Osteoblast (primary cell): ENCODE measurements around a stretch of chr7.

DNA sequence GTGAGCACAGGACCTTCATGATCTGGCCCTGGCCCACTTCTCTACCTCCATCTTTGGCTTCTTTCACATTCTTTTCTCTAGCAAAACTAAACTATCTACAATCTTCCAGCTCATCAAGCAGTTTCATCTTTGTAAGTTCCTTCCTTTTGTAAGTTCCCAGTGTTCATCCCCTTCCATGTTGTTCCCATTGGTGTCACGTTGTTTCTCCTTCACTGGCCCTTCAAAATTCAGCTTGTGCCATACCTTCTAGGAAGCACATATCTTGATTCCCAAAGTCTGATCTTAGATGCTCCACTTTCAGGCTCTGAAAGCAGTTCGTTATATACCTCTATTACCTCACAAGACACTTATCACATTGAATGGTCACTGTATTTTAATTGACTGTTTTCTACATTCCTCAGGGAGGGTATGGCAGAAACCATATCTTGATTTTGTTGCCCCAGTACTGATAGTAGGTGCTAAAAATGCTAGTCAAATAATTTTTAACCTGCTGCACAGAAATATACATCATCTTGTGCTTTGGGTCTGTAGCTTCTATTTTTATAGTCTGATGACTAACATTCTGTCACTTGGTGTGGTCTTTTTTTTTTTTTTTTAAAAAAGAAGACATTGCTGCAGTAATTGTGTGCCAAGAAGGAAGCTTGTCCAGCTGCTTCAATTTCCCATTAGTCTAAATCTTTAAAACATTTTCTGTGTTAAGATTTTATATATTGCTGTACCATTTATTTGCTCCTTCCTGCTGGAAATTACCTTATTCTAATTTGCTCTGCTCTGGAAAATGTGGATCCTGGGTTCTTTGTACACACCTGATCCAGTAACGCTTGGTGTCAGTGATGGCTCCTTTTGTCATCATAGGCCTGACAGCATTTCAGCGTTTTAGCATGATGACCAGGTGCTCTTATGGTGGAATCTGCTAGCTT lies 83.7 kb downstream of the ICA1 start:
- CAGE, long polyA plus RNA = no peak
- RRBS = no CpG with 5 or more reads among the region's 4 CpGs

DNA sequence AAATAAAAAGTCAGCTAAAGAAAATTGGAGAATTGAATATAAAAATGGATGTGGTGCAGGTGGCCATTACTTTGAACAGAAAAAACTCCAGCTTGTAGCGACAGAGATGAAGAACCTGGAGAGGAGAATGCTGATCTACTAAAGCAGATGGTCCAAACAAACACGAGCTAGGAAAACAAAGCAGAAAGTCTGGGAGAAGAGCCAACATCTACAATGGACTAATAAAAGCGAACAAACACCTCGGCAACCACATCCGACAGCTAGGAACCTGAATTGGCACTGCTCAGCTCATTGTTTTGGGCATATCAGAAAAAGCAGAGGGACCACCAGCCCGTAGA lies 204.6 kb downstream of the NXPH1 start:
- CAGE, long polyA plus RNA = no peak
- RRBS = no CpG with 5 or more reads among the region's 6 CpGs

DNA sequence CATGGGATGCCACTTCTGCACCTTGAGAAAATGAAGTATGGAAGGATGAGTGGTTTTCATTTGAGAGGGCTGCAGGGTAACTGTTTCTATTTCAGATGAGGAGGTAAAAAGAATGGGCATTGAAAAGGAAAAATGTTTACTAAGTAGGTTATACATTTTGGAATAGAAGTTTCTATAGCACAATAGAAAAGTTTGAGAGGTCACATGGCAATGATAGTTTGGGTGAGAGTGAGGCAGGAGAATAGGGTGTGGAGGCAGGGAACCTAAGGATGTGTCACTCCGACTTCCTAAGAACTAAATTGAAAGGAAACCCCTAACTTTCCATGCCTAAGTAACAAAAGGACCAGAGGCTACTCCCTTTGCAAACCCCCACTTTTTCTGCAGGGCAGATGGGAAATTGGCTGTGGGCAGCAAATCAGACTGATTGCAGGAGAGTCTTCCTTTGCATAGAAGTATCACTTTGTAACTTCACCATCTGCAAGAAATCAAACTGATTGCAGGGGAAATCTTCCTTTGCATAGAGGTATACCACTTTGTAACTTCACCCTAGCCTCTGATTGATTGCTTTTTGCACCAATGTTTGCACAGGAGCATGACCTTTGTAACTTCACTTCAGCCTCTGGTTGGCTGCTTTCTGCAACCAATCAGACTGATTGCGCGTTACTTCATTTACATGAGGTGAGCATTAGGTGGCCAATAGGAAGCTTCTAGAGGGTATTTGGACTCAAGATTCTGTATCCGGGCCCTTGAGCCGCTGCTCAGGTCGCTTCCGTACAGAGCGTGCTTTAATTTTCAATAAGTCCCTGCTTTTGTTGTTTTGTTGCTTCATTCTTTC lies 867 bp upstream of the PHF14 start:
- CAGE, long polyA plus RNA = no peak
- RRBS = no CpG with 5 or more reads among the region's 8 CpGs

DNA sequence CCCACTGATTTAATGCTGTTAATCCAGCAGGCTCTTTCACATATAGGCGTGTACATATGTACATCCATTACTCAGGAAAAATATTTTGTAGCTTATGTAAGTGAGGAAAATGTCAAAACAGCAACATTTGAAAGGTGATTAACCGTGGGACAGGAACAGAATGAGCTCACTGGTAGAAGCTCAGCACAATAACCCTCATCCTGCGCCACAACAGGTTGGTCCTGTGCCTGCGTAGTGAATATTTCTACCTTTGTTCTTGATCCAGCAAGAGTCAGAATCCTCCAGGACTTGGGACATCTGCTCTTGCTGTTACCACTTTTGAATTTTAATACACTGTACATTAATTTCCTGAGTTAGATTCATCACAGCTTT lies 359.4 kb downstream of the THSD7A start:
- CAGE, long polyA plus RNA = no peak
- RRBS = no CpG with 5 or more reads among the region's 4 CpGs

DNA sequence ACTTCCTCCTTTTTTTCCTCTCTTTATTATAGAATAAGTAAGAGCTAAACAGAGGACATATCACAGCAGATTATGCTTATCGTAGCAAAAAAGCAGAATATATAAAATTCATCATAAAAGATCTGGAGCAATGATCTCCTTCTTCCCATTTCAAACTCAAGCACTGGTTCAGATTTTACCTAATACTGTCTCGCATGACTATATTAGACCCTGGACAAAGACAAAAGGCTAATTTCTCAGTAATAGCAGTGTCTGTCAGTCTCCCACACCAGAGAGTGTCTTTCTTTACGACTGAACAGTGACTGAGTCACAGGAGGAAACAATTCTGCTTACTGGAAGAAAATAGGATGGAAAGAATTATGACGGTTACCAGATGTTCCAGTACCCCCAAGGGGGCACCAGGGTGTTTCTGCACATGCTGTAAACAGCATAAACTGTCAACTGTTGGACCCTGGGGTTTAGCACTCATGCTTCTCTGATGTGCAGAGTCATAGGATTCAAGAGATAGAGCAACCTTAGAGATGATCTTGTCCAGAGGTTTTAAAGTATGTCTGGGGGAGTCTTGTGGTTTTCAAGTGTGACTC lies 291.8 kb downstream of the THSD7A start:
- CAGE, long polyA plus RNA = no peak
- RRBS = no CpG with 5 or more reads among the region's 4 CpGs

- CAGE, long polyA plus RNA = no peak
- RRBS = no CpG with 5 or more reads among the region's 5 CpGs
Measured at GRCh38 chr7:12216306-12216894, 5.3 kb downstream of the TMEM106B start.

DNA sequence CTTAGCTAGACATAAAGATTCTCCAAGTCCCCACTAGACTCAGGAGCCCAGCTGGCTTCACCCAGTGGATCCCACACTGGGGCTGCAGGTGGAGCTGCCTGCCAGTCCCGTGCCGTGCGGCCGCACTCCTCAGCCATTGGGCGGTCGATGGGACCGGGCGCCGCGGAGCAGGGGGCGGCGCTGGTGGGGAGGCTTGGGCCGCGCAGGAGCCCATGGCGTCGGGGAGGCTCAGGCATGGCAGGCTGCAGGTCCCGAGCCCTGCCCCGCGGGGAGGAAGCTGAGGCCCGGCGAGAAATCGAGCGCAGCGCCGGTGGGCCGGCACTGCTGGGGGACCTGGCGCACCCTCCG lies 14.5 kb upstream of the SCIN start:
- CAGE, long polyA plus RNA = no peak
- RRBS = no CpG with 5 or more reads among the region's 28 CpGs

GRCh38 chr7:12689022-12689817 lies 1.8 kb downstream of the ARL4A start:
- CAGE, long polyA plus RNA = no peak
- RRBS = no CpG with 5 or more reads among the region's 6 CpGs

DNA sequence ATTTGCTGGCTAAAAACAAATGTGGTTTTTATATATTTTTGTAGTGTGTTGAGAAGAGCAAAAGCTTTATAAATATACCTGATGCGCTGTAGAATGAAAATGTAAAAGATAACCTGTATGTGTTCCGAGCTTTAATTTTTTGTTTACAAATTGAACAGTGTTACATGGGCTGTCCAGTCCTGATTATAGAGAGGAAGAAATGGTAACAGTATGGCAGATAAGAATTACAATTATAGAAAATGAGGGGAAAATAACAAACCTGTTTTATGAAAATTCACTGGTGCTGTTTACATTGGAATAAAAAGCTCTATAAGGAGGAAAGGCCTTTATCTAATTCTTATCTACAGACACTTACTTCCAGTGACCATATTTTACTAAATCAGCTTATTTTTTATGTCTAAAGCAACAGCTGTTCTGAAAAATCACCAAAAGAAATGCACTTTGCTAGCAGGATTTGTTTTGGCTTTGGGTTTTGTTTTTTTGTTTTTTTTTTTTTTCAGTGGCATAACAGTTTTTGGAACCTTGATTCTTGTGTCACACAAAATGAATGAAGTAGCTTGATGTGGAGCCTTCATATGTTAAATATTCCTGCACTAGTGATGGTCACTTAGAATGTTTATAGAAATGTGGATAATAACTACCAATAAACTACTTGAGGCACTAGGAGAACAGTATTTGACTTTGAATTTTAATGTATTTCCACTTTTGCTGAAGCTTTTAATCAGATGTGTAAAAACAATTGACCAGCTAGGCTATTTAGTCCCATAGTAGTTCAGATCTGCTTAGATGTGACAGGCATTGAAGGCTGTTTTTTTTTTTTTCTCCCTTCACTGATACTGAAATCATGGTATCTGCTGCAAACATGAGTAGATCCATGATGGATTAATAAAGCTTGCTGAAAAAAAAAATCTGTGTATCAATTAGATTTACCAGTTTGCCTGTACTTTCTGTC lies 2.7 kb downstream of the ARL4A start:
- CAGE, long polyA plus RNA = no peak
- RRBS = no CpG with 5 or more reads among the region's 2 CpGs

- CAGE, long polyA plus RNA = no peak
- RRBS = no CpG with 5 or more reads among the region's 4 CpGs
Measured at GRCh38 chr7:12718835-12719516, 31.5 kb downstream of the ARL4A start.

- CAGE, long polyA plus RNA = no peak
- RRBS = no CpG with 5 or more reads among the region's 4 CpGs
Measured at GRCh38 chr7:13985904-13986730, 3.3 kb downstream of the ETV1 start.

- CAGE, long polyA plus RNA = no peak
- RRBS = 10% methylated on average over 2 of the region's 6 CpGs
Measured at GRCh38 chr7:15015318-15016192, 113.0 kb upstream of the DGKB start.

DNA sequence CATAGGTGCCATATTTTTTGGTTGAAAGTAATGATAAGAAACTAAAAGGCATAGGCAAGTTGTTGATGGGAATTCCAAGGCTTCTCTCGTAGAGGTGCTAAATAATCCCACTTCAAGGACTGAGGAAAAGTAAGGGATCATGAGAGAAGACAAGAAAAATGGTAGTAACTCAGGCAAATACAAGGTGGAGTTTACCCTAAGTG lies 23.9 kb downstream of the AGMO start:
- CAGE, long polyA plus RNA = no peak
- RRBS = no CpG with 5 or more reads among the region's 1 CpG

GRCh38 chr7:15684416-15684823 lies 2.1 kb downstream of the MEOX2 start:
- CAGE, long polyA plus RNA = no peak
- RRBS = no CpG with 5 or more reads among the region's 5 CpGs

DNA sequence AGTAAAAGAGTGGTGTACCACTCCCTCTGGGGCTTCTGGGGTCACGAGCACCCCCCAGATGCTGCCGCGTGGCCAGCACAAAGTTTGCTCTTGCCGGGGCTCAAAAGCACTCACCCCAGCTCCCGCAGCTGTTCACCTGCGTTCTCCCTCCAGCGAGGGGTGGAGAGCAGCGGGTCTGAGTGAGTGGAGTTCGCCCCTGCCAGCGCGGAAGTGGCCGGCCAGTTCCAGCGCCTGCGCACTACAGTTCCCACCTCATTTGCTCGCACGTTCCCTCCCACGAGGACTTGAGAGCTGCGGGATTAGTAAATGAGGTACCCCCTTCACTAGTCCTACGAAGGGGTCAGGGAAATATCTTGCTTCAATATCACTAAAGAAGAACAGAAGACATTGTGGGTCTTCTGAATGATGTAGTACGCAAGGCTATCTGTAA lies 24.3 kb upstream of the LRRC72 start:
- CAGE, long polyA plus RNA = no peak
- RRBS = no CpG with 5 or more reads among the region's 20 CpGs

- CAGE, long polyA plus RNA = no peak
Measured at GRCh38 chr7:16800976-16801199, 3.9 kb downstream of the AGR2 start.

DNA sequence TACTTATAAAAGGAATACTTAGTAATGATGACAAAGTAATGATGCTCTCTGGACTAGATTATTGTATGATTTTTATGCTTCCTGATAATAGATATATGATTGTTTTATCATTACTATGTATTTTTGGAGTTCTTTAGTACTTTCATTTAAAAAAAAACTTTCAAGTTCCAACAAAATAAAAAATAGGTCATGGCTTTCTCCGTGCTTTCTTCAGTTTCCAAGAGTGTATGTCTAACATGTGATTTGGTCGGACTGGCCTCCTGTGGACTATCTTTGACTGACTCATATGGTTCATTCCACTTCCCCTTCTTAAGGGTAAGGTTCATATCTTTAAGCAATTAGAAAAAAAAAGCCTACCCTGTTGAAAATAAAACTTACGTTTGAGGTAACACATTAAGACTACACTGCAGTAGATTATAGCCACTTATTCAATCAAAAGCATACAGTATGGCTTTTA lies 112.8 kb upstream of the AHR start:
- CAGE, long polyA plus RNA = no peak
- RRBS = no CpG with 5 or more reads among the region's 3 CpGs

GRCh38 chr7:17299406-17299779 lies 941 bp downstream of the AHR start:
- CAGE, long polyA plus RNA = no peak
- RRBS = no CpG with 5 or more reads among the region's 11 CpGs

DNA sequence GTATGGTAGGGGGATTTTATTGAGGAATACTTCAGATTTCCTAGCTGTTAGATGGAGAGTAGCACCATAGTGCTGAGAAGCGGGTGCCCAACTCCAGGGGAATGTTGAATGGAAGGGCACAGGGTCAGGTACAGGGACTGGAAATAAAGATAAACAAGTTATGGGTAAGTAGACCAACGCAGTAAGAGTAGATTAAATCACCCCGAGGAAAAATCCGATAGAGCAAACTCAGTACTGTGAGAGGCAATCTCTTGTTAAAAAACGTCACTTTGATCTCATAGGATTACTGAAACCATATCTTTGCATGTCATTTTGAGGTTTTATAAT lies 6.9 kb downstream of the AHR start:
- CAGE, long polyA plus RNA = no peak
- RRBS = no CpG with 5 or more reads among the region's 5 CpGs

DNA sequence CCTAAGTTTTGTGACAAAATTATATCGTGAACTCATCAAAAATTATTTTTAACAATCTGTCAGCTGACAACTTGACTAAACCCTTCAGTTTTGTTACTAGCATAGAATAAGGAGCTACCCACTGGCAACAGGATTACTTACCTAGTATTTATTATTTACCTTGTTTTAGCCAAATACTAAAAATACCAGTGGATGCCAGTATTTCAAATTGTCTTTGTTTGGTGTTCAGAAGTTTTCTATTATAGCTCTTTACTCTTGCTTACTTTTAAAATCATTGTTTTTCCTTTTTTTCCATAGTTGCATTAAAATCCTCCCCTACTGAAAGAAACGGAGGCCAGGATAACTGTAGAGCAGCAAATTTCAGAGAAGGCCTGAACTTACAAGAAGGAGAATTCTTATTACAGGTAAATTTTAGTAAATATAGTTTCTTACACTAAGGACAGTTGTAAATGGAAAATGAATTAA lies 23.8 kb downstream of the AHR start:
- CAGE, long polyA plus RNA = no peak
- RRBS = no CpG with 5 or more reads among the region's 2 CpGs